Fibroblast of villous mesenchyme (primary cell): ENCODE results near the genes KIF17 and USP48.

GRCh38 chr1:20606334-20606748 is 17.4 kb downstream of the CDA start:
- CAGE, long polyA plus RNA: no peak

- CAGE, long polyA plus RNA: no peak
Measured at GRCh38 chr1:20660333-20661137, 634 bp downstream of the DDOST start.

- CAGE, long polyA plus RNA: no peak
Measured at GRCh38 chr1:20717384-20718422, at the start of gene KIF17. TSS of gene KIF17 (minus strand) at chr1:20718007.

GRCh38 chr1:20806982-20807719 is 20.0 kb upstream of the HP1BP3 start:
- CAGE, long polyA plus RNA: no peak

- CAGE, long polyA plus RNA: no peak
Measured at GRCh38 chr1:20854706-20855216, 67.7 kb upstream of the HP1BP3 start.

- CAGE, long polyA plus RNA: no peak
Measured at GRCh38 chr1:20870354-20871117, 83.4 kb upstream of the HP1BP3 start.

DNA sequence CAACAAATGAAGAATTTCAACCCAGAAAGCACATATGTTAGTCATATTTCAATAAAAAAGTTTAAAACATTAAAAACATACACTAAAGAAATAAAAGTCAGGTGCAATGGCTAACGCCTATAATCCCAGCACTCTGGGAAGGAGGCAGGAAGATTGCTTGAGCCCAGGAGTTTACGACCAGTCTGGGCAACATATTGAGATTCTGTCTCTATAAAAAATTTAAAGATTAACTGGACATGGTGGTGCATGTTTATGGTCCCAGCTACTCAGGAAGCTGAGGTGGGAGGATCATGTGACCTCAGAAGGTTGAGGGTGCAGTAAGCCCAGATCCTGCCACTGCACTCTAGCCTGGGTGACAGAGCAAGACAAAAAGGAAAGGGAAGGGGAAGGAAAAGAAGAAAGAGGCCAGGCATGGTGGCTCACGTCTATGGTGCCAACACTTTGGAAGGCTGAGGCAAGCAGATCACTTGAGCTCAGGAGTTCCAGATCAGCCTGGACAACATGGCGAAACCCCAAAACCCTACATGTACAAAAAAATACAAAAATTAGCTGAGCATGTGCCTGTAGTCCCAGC is 88.5 kb upstream of the HP1BP3 start:
- CAGE, long polyA plus RNA: no peak

DNA sequence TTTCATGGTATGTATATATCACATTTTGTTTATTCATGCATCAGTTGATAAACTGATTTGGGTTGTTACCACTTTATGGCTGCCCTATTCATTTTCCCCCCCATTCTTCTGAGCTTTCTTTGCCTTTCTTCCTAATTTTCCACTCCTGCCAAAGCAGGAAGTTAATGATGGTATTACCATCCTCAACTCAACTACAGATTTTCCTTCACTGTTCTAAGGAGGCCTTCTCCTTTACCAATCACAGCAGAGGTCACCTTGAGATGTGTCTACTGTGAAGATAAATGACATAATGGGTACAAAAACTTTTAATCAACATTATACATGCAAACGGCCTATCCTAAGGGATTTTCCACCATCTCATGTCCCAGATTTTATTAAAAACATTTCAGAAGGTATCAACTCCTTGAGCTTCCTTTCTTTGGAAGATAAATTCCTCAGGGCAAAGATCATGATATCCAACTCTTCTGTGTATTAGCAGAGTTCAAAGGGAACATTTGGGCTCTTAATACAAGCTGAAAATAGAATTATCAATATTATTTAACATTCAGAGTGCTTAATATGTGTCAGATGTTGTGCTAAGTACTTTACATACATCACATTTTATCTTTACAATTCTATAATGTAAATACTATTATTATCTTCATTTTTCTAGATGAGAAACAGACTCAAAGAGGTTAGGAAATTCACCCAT is 142.1 kb upstream of the HP1BP3 start:
- CAGE, long polyA plus RNA: no peak

DNA sequence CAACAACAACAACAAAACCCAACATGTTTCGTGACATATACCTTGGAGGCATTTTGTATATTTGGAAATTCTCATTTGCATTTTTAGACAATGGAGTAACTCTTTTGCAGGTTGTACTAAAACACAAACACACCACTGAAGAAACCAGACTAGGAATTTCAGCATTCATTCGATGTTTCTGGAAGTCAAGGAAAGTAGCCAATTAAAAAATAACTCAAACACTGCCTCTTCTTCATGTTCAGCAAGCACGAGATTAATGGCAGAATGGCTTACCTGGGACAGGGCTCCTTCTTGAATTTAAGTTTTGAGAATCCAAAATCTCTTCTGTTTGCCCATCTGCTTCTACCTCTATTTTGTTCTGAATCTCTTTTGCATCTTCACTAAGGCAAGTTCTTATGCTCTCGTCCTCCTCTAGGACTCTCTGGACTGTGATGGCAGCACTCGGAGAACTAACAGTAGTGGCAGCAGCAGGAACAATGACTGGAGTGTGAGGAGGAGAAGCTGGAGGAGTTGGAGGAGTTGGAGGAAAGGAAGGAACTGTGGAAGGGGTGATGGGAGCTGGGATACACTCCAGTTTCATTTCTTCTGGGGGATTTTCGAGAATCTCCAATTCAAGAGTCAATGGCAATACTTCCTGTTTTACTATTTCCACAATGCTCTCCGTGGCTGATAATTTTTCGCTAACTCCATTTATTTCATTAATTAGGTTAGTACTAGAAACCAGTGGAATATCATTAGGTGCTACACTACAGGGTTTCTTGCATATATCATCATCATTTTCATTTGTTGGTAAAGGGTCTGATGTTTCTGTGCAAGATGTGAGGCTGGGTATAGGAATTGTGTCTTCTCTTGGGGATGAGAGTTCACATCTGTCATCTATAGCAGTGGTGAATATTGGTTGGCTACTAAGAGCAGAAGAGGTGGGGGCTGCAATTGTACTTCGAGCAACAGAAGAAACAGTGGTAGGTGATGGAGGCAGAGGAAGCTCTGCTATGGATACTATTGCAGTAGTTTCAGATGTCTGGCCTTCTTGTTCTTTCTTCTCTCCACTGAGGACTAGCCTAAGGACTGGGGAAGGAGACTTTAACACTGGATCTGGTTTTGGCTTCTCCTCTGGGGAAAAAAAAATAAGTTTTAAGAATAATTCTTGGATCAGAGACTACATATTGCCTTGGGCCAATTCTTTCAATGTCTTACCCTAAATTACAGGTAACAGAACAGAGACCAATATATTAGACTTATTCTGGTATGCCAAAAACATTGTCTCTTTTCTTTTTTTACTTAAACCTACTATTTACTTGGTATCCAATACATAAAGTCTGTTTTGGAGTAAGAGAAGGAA is 154.6 kb upstream of the HP1BP3 start:
- CAGE, long polyA plus RNA: no peak

GRCh38 chr1:21254185-21255179 is 35.8 kb downstream of the ECE1 start:
- CAGE, long polyA plus RNA: no peak

DNA sequence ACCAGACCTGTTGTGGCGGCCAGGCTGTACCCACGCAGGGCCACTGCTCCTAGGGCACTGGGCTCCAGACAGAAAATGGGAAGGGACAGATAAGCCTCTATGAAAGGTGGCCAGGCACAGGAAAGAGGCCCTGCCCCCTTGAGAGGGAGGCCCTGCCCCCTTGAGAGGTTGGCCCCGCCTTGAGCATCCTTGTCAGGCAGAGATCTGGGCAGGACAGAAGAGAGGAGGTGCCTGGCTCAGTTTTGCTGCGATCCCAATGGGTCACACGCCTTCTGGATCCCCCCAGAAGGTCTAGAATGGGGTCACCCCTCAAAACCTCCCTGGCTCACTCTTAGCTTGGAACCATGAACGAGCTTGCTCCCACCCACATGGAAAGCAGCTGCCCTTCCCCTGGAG is 17.4 kb upstream of the ECE1 start:
- CAGE, long polyA plus RNA: no peak

- CAGE, long polyA plus RNA: no peak
Measured at GRCh38 chr1:21782508-21783365, at the start of gene USP48. TSS of gene USP48 (minus strand) at chr1:21783149.

DNA sequence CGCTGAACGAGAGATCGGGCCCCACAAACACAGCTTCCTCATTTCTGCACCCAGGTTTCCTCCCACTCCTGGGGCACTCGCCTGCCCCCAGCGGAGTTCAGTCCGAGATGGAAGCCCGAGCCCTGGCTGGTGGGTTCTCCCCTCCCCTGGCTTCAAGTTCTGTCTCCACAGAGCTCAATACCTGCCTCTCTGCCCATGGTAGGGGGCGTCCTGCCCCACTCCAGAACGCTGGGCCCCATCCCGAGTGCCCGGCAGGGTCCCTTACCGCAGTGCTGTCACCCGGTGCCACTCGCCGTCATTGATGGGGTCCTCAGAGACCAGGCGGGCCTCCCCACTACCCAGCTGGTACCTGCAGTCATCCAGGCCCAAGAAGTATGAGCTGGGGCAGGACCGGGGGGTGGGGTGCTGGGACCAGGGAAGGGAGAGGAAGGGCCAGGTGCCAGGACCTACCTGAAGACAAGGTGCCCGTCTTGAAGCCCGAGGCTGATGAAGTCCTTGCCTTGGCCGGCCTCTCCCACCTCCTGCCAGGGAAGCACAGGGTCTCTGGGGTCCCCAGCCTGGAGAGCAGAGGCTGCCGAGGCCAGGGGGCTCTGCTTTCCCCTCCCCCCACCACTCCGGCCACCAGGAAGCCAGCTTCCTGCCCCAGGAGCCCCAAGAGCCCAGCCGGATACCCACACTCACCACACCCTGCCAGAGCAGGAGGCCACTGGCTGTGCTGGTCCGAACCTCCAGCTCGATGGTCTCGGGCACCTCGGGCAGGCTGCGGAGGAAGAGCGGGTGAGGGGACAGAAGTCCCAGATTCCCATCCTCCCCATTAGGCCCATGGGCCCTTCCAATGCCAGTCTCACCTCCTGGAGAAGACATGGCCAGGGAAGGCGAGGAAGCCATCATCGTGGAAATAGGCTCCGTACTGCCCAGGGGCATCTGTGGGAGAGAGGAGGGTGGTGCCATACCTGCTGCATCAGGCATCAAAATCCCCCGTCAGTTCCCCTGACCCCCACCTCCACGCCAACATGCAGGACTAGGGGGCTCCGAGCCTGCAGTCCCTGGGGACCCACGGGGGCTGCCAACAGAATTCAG is 12.1 kb downstream of the LDLRAD2 start:
- CAGE, long polyA plus RNA: no peak

GRCh38 chr1:21864749-21865127 is 52.7 kb downstream of the LDLRAD2 start:
- CAGE, long polyA plus RNA: no peak

GRCh38 chr1:21895978-21896375 is 41.1 kb downstream of the HSPG2 start:
- CAGE, long polyA plus RNA: no peak

- CAGE, long polyA plus RNA: no peak
Measured at GRCh38 chr1:21923736-21924312, 13.3 kb downstream of the HSPG2 start.

DNA sequence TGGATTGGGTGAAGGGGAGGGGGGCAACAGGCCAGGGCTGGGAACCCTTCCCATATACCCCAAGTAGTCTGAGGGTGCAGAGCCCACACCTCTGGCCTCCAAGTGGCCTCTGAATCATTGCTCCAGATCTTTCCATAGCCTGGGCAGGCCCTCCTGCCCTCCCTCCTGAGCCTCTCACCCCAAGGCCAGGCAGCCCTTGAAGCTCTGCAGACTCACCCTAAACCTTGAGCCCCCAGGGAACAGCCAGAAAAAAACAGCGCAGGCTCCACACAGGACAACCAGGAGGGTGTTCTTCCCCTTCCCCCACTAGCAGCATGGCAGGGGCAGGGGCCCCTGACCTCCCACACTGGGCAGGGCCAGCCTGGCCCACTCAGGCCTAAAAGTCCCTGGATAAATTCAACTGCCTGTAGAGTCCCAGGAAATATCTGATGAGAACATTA is 5.5 kb downstream of the HSPG2 start:
- CAGE, long polyA plus RNA: no peak

DNA sequence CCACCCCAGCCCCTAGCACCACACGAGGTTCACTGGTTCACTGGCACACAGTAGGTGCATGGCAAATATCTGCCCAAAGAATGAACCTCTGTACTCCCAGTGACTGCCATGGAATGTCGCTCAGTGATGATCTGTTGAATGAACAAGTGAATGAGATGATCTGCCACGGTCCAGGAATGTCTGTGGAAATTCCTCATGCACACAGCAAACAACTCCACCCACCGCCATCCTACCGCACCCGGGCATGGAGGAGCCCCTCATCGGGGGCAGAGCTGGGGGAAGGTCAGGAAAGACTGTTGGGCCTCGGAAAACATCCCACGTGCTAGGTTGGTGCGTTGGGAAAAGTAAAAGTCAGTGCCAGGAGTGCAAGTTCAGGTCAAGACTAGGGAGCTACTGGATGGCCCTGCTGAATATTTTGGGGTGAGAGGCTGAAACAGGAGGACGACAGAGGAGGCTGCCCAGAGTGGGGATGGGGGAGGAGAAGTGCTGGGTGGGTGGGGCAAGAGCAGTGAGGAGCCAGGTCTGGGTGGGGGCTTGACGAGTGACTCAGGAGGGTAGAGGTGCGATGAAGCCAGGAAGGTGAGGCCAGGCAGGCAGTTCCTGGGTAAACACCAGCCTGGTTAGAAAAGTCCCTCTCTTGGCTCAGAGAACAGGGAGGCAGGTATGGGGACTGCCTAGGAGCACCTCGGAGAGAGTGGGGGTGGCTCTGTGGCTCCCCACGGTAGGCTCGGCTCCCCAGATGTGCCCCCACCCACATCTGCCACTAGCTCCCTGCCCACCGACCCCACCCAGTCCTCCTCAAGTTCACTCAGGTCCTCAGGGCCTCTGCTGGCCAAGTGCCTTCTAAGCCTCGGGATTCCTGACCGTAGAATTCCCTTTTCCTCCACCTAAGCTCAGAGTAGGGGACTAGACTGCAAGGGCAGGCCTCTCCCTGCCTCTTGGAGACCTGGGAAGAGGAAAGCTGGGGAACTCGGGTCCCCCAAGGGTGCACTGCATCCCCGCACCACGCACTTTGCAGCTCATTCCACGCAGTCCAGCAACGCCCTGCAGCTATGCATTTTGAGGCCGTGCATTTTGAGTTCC is 1.3 kb downstream of the HSPG2 start:
- CAGE, long polyA plus RNA: no peak

GRCh38 chr1:21938550-21939075 is 1.5 kb upstream of the HSPG2 start:
- CAGE, long polyA plus RNA: no peak

GRCh38 chr1:22018965-22019603 is 17.6 kb downstream of the CELA3A start:
- CAGE, long polyA plus RNA: no peak